Neural cell (in vitro differentiated cells): ENCODE results near the gene FUOM.

DNA sequence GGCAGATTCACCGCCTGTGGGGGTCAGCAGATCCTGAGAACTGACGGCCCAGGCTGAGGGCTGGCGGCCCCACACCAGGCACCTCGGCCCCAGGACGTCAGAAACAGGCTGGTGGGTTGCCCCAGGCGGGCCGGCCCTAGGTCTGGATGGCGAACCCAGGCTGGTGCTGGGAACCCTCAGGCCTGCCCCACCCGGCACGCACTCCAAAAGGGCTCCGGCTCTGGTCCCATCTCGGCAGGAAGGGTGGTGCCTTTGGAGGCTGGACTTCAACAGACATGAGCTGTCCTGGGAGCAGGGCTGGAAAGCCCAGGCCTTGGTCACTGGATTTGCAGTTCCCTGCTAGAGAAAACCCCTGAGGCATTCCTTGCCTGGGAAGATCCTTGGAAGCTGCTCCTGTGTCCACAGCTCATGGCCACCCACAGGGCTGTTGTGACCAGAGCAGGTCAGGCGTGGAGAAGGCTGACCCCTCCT is 42.7 kb upstream of the CFAP46 start:
- RAMPAGE, long total RNA: no peak

- RAMPAGE, long total RNA: no peak
Measured at GRCh38 chr10:133021906-133022416, 65.8 kb upstream of the ADGRA1 start.

DNA sequence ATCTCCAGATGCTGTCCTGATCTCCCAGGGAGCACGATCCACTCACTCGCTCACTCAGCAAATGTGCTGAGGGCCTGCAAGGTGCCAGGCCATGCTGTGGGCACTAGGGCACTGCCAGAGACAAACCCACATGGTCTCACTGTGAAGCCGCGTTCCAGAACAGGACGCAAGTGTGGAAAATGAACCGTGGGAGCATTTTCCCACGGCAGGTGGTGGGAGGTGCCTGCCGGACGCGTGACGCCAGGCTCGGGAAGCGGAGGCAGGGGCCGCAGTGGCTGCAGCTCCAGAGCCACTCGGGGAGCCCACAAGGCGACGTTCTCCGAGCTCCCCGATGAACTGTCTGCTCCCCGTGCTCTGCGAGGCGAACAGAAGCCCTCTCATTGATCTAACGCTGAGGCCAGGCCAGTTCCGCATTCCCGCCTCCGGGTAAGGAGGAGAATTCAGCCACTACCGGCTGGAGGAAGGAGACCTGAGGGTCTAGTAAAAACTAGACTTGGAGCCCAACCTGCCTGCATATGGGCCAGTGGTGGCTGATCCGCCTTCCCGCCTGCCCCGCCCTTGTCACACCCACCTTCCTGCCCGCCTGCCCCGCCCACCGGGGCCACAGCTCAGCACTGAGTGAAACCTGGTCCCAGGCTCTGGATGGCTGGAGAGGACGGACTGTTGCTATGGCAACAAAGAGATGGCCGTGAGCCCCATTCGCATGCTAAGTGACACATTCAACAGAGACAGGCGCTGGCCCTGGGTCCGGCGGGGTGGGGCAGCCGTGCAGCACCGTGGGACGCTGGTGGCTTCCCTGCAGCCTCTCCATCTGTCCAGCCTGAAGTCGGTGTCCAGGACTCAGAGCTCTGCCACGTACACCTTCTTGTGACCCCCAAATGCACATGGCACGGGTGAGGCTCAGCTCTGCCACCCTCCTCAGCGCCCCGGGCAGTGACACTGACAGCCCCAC is 13.2 kb downstream of the ADGRA1 start:
- RAMPAGE, long total RNA: no peak

- RAMPAGE, long total RNA: no peak
Measured at GRCh38 chr10:133151585-133152174, 8.3 kb upstream of the KNDC1 start.

DNA sequence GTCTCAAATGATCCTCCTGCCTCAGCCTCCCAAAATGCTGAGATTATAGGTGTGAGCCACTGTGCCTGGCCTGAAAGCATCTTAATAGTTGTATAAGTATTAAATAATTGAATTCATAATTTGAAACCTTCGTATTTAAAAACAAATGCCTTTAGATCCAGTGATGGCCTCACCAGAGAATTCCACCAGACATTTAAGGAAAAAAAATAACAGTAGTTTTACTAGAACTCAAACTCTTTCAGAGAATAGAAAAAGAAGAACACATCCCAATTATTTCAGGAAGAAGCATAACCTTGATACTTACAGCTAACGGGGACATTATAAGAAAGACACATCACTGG is 6.2 kb upstream of the KNDC1 start:
- RAMPAGE, long total RNA: no peak

DNA sequence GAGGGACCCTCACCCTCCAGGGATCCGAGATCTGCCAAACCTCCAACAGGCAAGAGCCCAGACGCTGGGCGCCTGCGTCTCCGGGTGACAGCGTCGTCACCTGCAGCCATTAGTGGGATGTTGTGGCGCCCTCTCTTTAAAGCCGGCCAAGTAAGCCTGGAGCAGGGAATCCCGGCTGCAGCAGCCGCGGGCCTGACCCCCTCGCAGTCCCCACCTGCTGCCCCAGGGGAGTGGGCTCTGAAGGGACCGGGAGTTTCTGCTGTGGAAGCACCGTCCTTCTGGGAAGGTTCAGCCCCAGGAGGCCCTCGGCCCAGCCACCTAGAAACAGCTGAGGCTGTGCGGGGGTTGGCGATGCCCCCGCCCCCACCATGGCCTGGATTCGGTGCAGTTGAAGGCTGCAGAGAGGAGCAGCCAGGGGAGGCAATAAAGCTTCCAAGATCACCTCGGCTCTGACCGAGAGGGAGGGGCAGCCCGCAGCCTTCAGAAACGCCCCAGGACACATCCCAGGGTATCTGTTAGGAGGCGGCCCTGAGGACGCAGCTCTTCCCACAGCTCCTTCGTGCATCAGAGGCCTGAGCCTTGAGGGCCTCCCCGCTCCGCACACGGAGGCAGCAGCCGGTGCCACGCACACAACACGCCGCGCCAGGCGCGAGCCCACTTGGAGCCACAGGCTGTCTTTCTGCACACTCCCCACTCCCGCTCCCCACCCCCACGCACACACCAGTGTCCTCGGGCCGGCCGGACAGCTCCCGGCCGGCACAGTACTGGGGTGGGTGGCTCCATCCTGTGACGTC is 1.5 kb downstream of the KNDC1 start:
- RAMPAGE, long total RNA: no peak

- RAMPAGE, long total RNA: no peak
Measured at GRCh38 chr10:133245448-133246258, 8.0 kb downstream of the VENTX start.

GRCh38 chr10:133257333-133258536 is 18.9 kb downstream of the ADAM8 start:
- RAMPAGE, long total RNA: no peak

GRCh38 chr10:133264270-133265226 is 12.1 kb downstream of the ADAM8 start:
- RAMPAGE, long total RNA: no peak

GRCh38 chr10:133277646-133278356 is 1.1 kb upstream of the ADAM8 start:
- RAMPAGE, long total RNA: no peak

DNA sequence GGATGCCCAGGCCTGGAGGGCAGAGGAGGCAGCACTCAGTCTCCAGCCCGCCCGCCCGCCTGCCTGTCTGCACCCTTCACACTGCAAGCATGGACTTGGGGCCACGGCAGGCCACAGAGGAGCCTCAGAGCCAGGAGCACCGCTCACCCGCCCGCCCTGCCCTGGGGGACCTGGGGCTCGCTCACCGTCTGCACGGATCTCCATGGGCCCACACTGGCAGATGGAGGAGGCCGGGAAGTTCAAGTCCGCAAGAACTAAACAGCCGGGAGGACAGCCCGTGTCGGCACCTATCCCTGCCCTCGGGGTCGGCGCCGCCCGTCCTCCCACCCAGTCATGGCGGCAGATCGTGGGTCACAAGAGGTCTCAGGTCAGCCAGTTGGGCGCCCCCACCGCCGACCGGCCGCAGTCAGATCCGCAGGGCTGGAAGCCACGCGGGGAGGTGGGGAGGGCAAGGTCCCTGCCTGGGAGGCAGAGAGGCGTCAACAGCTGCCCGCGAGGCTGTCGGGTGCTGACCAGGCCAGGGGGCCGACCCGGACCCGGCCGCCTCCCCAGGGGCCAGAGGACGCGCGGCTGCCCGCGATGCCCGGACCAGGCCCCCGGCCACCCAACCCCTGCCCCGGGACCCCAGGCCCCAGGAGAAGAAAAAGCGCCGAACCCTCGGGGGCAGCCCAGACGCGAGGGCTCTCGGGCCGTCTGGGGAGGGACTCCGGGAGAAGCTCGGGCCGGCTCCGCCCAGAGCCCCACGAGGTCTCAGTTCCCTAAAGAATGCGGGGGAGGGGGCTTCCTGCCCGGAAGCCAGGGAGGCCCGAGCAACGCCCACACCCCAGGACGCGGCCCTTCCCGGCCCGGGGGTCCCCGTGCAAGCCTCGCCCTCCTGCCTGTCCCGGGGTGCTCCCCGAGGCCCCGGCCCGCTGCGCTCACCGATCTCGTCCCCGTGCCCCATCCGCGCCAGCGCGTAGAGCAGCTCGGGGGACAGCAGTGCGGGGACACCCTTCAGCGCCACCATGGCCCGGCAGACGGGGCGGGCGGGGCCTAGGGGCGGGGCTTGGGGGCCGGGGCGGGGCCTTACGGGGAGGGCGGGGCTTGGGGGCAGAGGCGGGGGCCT is at the start of gene FUOM:
Gene FUOM, minus strand, starts transcription at position 1,018 of the 1,105 bp plus-strand sequence.
- RAMPAGE, long total RNA: no peak

DNA sequence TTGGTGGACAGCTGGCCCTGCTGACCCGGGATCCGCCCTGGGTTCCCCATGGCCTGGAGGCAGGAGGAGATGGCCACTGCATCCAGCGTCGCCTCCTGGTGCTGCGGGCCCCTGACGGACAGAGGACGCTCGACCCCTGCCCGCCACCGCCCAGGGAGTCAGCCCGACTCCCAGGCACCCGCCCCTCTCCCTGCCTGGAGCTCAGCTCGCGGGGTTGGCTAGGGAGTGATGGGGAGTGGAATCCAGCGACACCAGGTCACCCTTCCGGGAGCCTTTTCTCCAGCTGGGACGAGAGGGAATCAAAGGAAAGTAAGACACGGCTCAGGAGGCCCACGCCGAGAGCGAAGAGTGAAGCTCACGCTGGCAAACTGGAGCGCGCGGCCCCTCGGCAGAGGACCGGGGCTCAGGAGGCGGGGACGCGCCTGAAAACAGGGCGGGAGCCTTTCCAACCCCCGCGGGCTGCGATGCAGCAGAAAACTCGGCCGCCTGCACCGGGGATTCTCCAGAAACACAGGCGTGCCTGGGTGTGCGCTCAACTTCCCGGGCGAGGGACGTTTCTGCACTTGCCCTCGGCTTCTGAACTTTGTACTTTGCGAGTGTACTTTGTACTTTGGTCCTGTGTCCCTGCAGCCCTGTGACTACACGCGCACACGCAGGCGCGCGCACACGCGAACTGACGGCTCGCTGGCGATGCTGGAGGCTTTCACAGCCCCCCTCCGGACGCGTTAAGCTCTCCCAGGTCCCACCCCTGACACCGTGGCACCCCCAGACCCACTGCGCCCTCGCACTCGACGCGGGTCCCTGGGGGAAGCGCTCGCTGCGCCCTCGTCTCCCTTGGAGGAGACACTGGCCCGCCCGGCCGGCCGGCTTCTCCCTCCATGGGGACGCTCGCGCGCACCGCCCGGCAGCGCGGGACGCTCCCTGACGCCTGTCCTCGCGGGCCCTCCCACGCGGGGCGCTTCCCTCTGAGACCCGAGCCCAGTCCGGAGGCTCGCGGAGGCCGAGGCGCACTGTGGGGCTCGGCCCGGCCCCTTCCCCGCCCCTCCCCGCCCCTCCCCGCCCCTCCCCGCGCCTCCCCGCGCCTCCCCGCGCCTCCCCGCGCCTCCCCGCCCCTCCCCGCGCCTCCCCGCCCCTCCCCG is 688 bp upstream of the PAOX start:
- RAMPAGE, long total RNA: no peak

GRCh38 chr10:133428904-133429332 is 4.5 kb upstream of the SPRN start:
- RAMPAGE, long total RNA: no peak

DNA sequence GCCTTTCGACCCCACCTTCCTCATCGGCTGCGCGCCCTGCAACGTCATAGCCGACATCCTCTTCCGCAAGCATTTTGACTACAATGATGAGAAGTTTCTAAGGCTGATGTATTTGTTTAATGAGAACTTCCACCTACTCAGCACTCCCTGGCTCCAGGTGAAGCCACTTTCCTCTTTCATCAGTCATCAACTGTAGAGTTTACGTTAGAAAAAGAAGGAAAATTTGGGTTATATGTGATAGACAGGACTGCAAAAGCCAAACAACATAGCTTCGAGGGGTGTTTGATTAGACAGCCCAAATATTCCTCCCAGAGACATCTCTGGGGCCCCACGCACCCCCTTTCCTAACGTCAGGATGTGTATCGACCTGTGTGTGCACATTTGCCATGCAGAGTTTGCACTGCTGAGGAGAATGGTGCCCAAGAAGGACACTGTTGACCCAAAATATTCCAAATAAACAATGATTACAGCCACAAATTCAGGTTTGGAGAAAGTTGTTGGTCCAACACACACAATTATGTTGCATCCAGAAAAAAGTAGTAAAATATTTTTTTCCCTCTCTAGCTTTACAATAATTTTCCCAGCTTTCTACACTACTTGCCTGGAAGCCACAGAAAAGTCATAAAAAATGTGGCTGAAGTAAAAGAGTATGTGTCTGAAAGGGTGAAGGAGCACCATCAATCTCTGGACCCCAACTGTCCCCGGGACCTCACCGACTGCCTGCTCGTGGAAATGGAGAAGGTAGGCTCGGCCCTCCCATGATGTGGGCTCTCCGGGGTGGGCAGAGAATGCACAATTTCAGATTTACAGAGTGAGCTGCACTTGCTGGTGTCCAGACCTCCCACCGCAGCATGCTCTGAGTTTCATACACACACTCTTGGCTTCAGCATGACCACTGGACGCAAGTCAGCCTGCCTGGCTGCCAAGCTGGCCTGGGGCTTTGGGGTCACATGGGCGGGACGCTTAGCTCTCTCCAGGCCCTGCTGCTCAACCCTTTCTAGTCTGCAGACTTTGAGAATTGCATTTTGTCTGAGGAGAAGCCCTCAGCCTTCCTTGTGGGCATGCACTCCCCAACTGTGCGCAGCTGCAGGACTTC is 5.3 kb downstream of the CYP2E1 start:
- RAMPAGE, long total RNA: no peak

DNA sequence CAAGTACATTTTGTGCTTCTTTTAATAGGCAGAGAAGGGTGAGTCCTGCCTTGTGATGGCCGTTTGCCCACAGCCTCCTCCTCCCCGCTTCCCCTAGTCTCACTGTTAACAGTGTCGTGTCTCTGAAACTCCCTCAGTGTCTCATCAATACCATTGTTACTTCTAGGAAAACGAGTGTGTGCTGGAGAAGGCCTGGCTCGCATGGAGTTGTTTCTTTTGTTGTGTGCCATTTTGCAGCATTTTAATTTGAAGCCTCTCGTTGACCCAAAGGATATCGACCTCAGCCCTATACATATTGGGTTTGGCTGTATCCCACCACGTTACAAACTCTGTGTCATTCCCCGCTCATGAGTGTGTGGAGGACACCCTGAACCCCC is 11.4 kb downstream of the CYP2E1 start:
- RAMPAGE, long total RNA: no peak